B cell (primary cell): Measurements from ENCODE around the gene HAND1.

DNA sequence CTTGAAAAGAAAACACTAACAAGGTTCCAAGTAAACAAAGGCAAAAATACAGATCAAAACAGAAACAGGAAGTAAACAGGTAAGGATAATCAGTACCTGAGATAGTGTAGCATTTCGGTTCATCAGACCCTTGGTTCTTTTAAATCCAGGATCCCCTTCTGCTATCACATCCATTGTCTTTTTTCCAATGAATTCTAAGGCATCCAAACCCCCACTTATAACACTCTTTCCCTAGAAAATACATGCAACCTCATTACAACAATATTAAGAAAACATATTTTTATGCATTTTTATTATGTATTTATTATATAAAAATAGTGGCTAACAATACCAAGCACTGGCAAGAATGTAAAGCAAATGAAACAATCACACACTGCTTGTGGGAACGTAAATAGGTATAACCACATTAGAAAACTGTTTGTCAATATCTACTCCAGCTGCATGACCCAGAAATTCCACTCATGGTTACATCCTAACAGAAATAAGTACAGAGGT, 10.6 kb downstream of the FAM114A2 start:
- PRO-cap: no peak
- CAGE, long polyA plus RNA: no peak

DNA sequence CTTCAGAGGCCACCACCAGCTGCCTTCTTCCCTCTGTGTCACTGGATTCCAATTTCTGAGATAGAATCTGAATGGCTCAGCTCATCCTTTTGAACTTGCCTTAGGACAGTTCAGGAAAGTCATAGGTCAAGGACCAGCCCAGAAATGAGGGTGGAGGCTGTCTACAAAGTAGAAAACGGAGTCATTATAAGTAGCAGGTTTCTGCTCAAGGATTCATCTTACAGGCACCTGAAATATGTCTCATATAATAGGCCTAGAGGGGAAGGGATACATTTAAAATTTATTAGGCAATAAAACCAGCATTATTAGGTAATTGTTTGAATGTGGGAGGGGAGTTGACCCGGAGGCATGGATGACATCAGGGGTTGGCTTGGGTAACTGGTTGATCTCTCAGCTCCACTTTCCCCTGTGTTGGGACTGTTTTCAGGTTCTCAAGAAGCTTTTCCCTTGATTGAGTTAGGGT, 11.9 kb upstream of the GALNT10 start:
- PRO-cap: no peak
- CAGE, long polyA plus RNA: no peak

- PRO-cap: no peak
- CAGE, long polyA plus RNA: no peak
These were observed 15.9 kb downstream of the GALNT10 start for GRCh38 chr5:154206389-154206908.

DNA sequence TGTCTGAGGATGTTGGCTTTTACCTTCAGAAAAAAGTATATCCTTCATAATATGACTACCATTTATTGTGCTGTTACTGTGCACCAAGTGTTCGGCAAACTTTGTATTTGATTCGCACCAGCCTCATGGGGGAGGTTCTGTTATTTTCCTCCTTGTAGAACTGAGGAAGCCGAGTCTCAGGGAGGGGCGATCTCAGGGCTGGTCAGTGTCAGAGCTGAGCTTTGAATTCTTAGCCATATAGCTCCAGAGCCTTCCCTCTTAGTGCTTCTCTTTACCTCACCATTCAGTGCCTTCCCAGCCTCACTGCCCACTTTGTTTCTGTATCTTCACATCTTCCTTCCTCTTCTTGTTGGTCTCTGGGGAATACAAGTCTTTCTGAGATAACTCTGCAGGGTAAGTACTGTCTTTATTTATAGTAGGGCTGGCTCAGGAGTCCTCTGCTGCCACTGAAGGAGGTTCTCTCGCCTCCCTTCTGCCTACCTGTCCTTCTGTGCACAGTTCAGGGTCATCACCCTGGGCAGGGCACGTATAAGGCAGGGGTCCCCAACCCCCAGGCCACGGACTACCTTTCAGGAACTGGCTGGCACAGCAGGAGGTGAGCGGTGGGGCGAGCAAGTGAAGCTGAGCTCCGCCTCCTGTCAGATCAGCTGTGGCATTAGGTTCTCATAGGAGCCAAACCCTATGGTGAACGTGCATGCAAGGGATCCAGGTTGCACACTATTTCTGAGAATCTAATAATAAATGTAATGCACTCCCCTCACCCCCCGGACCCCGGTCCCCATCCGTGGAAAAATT, 48.5 kb downstream of the GALNT10 start:
- PRO-cap: no peak
- CAGE, long polyA plus RNA: no peak

DNA sequence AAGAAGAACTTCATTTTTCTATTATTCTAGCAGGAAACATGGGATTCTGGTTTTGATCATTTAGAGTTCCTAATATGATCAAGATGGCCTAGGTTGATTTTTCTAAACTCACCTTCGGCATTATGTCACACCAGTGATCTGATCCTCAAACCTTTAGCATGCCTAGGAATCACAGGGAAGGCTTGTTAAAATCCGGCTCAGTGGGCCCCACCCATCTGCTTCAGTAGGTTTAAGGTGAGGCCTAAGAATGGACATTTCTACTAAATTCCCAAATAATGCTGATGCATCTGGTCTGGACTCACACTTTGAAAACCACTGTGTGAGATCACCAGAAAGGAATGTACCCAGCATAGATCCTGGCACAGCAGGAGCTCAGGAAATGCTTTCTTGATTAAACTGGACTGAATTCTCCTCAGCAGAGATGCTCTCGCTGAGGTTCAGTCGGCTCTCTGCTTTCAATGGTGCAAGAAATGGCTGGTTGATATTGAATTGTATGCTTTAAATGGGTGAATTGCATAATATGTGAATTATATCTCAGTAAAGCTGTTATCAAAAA, 77.8 kb upstream of the SAP30L start:
- PRO-cap: no peak
- CAGE, long polyA plus RNA: no peak

DNA sequence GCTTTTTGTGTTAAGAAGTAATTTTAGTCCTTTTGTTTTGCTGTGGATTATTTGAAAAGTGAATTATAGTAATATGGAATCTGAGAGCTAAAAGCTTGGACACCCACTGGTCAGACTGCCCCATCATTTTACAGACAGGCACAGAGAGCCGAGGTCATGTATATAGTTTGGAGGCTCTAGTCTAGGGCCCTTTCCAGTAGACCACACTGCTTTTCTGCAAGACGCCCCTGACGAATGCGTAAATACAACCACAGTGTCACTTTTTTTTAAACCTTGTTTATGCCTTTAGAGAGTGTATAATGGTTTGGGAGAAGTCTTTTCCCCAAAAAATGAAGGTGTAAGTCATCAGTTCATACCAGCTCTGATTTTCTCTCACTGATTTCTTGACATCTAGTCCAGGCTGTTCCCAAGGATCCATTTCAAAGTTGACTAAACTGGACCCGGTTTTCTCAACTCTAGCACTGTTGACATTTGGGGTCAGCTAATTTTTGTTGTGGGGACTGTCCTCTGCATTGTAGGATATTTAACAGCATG, 5.6 kb downstream of the SAP30L start:
- PRO-cap: no peak
- CAGE, long polyA plus RNA: no peak

GRCh38 chr5:154478010-154479094, at the start of gene HAND1:
TSS of gene HAND1 (minus strand) at chr5:154478227.
- PRO-cap: no peak
- CAGE, long polyA plus RNA: no peak

GRCh38 chr5:154756563-154756705, 1.3 kb downstream of the LARP1 start:
- PRO-cap: bidirectional peak, plus-strand start at chr5:154756849, minus-strand start at chr5:154756627
- CAGE, long polyA plus RNA: no peak

- PRO-cap: no peak
- CAGE, long polyA plus RNA: no peak
These were observed 44.6 kb downstream of the LARP1 start for GRCh38 chr5:154799868-154800116.

DNA sequence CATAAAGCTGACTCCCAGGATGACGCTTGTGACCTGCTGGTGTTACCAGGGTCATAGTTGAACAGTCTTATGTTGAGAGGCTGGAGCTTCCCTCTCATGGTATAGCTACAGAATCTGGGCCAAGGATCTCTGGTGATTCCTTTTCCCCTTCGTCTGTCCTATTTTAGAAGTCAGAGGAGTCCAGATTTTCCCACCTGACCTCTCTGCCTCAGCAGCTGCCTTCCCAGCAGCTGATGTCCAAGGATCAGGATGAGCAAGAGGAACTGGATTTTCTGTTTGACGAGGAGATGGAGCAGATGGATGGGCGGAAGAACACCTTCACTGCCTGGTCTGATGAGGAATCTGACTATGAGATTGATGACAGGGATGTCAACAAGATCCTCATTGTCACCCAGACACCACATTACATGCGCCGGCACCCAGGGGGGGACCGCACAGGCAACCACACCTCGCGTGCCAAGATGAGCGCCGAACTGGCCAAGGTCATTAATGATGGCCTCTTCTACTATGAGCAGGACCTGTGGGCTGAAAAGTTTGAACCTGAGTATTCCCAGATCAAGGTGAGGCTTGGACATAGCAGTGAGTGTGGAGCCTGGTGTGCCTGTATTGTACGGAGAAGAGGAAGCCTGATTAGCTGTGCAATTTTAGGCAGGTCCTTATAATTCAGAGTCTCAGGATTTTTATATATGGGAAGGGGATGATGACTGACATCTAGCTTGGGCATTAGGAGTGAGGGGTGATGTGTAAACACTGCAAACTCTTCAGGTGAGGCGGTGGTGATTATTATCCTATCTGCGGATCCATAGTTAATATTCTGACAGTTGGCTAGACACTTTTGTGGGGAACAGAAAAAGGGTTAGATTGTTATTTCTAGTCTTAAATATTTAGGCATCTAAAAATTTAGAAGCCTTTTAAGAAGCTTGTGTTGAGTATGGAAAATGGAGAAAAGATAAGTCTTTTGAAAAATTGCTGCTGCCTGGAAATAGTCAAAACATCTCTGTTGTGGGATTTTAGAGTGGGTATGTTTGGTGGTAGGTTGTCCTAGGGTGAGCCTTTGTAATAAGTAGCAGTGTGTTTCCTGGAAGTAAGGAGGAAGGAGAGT, 47.0 kb downstream of the LARP1 start:
- PRO-cap: no peak
- CAGE, long polyA plus RNA: no peak

GRCh38 chr5:154858897-154859419, 531 bp downstream of the CNOT8 start:
- PRO-cap: no peak
- CAGE, long polyA plus RNA: no peak

GRCh38 chr5:155154997-155155395, 141.4 kb downstream of the KIF4B start:
- PRO-cap: no peak
- CAGE, long polyA plus RNA: no peak

DNA sequence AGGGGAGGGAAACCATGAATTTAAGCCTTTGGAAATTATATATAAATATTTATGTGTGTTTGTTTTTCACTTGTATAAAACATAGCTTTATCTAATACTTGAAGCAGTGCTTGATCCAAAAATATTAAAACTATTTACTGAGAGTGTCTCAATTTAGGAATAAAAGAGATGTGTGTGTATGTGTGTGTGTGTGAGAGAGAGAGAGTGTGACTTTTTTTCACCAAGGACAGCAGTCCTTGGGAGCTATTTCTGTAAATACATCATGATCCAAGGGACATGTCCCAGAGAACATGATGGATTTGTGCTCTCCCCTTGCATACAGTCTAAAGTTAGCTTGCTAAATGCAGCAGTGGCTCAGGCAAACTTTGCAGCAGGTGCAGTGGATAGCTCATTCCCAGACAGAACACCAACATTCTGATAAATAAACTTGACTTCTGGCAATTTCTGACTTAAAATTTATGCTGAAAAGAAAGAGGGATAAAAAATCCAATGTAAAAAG, 55.5 kb upstream of the SGCD start:
- PRO-cap: no peak
- CAGE, long polyA plus RNA: no peak

DNA sequence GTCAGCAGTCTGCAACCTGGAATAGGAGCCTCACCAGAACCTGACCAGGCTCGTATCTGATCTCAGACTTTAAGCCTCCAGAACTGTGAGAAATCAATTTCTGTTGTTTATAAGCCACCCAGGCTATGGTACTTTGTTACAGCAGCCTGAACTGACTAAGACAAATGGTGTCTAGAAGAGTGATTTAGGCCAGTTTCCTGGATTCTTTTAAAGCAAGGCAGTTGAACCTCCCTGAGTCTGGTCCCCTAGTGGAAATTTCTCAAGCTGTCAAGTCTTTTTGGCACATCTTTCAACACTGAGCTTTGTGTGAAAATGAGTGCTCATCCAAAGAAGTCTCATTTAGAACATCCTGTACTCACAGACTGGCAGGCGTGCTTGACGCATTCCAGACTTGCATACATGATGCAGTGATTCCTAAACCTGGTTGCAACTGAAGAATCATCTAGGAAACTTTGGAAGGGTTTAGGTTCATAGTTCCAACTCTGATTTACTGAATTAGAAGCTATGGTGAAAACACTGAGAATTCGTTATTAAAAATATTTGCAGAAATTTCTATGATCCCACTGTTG, 254.7 kb upstream of the PPP1R2B start:
- PRO-cap: no peak
- CAGE, long polyA plus RNA: no peak

GRCh38 chr5:157159167-157159571, 6.9 kb downstream of the GARIN3 start:
- PRO-cap: no peak
- CAGE, long polyA plus RNA: no peak

DNA sequence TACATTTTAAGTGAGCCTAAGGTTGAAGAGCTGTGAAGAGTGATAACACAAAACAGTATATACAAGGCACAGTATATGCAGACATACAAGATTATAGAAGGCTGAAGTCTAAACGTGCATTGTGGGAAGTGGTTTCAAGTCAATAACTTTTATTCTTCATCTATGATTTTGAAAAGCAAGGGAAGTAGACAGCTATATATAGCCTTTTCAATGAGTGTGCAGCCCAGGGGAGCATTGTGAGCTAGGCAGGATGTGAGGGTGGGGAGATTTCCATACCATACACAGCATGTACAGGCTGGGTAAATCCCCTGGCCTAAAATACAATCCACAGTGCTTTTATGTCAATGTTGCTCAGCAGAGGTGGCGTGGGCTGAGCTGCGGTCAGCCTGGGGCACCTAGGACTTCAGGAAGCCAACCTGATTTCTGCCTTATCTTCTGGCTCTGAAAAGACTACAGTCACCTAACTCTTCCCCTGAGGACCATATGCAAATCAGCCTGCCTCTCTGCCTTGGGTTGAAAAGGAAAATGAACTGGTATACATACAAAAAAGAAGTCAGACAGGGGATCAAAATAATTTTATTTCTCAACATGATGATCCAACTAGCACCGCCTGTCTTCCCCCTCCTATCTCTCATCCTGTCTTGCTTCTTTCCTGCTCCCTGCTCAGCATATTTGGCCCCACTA, 6.3 kb upstream of the GARIN3 start:
- PRO-cap: no peak
- CAGE, long polyA plus RNA: no peak

DNA sequence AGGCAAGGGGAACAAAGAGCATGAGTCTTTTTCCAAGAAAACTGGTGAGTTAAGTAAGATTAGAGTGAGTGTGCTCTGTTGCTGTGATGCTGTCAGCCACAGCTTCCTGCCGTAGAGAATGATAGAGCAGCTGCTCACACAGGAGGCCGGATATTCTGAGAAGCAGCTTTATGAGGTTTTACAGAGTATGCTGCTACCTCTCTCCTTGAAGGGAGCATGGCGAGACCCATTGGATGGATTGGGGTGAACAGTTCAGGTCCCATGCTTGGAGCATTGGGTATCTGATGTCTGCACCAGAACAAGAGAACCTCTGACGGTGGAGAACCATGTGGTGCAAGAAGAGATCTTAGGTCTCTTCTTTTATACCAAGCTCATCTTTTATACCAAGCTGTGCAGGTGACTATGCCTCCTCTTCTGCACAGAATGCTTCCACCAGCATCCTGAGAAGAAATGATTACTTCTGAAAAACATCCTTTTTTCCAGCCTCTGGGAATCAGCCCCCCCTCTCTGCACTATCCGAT, 12.7 kb upstream of the CYFIP2 start:
- PRO-cap: no peak
- CAGE, long polyA plus RNA: no peak

GRCh38 chr5:157257678-157258037, 8.3 kb upstream of the CYFIP2 start:
- PRO-cap: no peak
- CAGE, long polyA plus RNA: no peak

GRCh38 chr5:157266953-157268026, 1.4 kb downstream of the CYFIP2 start:
- PRO-cap: no peak
- CAGE, long polyA plus RNA: no peak

DNA sequence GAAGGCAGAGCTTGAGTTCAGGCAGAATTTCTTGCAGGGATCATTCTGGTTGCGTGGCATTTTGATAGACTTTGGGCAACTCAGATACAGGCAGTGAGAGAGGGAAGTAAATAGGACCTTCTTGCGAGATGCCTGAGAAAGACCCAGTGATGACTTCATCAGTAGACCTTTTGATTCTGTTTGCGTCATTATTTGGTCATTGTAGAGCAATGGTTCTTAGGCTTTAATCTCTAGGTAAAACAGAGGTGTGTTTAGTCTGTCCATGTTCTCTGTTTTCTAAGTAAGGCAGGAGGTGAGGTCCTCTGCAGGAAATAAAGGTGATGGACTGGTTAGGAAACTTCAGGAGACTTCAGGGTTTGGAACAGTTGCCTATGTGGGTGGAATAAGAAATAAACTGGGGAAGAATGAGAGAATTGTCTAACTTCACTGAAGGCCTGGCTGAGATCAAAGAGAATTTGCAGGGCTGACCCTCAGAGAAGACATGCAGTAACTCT, 4.1 kb downstream of the CYFIP2 start:
- PRO-cap: no peak
- CAGE, long polyA plus RNA: no peak